AG04450 (cell line): ENCODE data around the gene KLHL30.

DNA sequence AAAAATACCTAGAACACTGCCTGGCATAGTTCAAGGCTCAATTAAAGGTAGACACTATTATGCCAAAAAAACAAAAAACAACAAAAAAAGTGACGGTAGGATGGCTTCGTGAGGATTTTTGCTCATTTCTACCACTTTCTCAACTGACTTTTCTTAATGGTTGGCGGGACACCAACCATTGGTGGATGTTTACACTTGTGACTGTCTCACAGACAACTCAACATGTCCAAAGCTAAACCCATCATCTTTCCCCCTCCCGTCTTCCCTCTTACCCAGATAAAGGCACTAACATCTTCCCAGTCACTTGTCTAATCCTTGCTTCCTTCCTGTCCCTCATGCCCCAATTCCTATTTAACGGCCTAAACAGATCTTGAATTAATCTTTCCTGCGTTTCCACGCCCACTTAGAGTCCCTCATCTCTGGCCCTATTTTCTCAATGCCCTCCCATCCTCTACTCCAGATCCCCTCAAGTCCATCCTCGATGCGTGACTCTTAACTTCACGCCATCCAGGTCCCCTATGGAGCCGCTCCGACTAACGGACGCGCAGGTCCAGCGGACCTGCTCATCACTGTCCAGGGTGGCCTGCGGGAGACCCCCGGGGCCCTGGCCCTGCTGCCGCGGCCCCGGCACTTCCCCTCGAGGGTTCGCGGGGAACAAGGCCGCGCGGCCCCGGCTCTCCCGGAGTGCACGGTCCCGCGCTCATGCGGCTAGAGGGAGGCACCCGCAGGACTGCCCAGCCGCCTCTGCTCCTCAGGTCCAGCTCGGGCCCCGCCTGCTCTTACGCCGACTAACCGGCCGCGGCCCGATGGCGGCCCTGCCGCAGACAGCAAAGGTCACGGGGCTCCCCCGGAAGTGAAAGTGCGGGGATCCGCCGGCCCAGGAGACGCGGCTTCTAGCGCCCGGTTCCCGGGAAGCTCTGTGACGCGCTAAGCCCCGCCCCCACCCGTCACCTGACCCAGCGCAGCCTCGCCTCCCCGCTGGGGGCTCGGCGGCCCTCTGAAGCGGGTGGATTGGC lies 578 bp upstream of the SCLY start:
- CAGE, long polyA plus RNA, result no peak
- RRBS, result 1% methylated on average over 25 of the region's 65 CpGs

DNA sequence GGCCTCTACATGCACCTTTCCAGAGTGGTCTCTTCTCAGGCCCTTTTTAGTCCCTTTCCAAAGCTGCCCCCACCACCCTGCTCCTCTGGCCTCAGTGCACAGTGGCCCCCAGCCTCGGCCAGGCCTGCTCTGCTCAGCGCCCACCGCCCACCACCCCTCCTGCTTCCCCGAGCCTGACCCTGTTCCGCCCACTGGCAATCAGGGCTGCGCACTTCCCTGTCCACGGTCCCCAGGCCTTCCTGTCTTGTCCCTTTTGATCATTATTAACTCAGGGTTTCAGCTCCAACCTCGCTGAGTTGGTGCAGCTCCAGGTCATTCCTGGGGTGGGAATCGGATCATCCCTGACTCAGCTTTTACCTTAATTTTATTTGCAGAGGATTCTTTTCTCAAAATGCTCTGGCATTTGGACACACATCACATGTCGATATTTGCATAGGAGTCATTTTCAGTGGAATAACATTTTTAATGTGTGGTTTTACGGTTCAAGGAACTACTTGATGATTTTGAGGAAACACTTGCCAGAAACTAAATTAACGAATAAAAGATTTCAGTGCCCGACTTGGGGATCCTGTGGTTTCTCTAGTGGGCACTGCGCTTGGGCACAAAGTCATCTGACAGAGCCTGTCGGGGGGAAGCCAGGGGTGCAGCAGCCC lies 1.2 kb upstream of the ESPNL start:
- CAGE, long polyA plus RNA, result no peak
- RRBS, result no CpG with 5 or more reads among the region's 15 CpGs

GRCh38 chr2:238138275-238138830 lies at the start of gene KLHL30:
KLHL30 (plus strand) TSS chr2:238138668.
- CAGE, long polyA plus RNA, result no peak
- RRBS, result no CpG with 5 or more reads among the region's 16 CpGs

- CAGE, long polyA plus RNA, result no peak
- RRBS, result no CpG with 5 or more reads among the region's 21 CpGs
These were observed 13.5 kb downstream of the ERFE start for GRCh38 chr2:238172264-238172759.

DNA sequence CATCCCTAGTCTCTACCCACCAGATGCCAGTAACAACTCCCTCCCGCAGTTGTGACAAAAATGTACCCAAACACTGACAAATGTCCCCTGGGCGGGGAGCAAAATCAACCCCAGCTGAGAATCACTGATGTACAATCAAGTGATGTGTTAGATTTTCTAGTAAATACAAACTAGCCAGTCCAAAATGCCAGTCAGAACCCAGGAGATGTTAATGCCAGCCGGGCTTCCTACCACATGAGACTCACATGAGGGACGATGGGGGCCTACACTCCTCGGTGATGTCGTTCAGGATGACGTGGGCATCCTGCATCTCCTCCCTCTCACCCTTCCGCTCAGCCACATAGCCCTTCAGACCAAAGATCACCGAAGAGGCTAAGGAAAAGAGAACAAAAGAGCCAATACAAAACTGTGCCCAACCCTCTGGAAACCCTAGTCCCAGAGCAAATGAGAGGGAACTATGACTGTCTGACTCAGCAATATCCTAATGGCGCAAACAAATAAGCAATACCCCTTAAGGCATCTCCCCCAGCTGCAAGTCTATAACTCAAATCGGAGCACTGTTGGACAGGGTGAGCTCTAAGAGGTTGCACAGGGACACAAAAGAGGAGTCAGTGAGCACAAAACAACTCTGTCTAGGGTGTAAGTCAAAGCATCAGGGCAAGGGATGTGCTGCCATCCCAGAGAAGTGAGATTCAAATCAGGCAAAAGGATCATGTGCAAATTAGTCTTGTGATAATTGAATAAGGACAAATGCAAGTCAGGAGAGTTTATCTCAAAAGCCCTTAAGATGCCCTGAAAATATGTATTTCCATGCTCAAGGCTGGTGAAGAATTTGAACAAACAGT lies 15.4 kb downstream of the ILKAP start:
- CAGE, long polyA plus RNA, result no peak
- RRBS, result no CpG with 5 or more reads among the region's 11 CpGs

DNA sequence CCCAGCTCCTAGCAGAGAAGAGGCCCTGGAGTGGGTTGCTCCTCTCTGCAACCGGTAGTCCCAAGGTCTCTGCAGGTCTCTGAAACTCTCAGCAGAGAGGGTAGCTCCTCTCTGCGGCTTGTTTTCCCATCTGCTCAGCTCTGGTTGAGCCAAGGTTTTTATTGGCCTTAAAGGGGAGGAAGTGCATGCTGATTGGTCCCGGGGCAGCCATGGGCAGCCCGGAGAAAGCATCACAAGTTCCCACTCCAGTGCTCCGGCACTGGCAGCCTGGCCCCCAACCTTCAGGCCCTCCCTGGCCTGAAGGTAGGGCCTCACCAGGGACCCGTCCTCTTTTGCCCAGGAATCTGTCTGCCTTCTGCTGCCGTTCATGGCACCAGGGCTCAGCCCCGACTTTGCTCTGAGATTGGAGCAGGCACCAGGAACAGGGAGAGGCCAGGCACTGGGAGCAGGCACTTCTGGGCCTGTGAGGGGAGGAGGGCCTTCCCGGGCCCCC lies 17.4 kb upstream of the ILKAP start:
- CAGE, long polyA plus RNA, result no peak
- RRBS, result 62% methylated on average over 1 of the region's 9 CpGs

DNA sequence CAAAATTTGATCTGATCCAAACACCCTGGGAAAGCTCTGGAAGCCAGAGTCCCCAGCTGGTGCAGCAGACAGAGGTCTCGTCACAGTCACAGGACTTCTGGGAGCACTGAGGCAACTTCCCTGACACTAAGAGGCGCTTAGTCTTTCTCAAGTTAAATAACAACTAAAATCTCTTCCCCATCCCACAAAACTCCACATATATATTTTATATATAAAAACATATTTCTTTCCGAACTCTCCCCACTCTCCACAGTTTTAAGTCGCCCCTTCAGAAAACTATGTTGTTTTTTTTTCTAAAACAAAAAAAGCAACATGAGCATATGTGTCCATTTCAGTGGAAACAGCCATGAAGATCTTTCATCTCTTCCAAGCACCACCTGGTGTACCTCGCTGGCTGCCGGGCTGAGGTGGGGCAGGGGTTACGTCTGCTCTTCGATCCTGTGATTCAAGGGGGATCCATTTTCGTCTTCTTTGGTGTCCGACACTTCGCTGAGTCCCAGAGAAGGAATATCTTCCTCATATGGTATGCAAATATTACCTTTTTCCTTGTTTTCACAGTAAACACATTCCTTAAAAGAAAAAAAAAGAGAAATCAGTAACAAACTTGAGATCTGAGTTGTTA lies 6.2 kb upstream of the HES6 start:
- CAGE, long polyA plus RNA, result no peak
- RRBS, result no CpG with 5 or more reads among the region's 11 CpGs

DNA sequence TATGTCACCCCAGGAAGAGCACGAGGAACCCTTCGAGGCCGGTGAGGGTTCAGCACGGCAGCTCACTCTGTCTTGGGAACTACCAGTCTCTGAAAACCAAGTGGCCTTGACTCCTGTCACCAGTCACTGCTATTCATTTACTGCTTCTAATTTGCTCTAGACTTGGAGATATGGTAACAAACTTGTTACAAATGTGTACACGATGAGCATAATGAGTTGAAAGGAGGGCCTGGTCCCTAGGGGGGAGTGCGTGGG lies 2.2 kb downstream of the PER2 start:
- CAGE, long polyA plus RNA, result no peak
- RRBS, result no CpG with 5 or more reads among the region's 6 CpGs

- CAGE, long polyA plus RNA, result no peak
- RRBS, result 100% methylated on average over 1 of the region's 8 CpGs
These were observed 1.7 kb upstream of the PER2 start for GRCh38 chr2:238290019-238290660.

- CAGE, long polyA plus RNA, result no peak
- RRBS, result no CpG with 5 or more reads among the region's 1 CpG
These were observed 28.3 kb downstream of the TRAF3IP1 start for GRCh38 chr2:238348573-238349028.

DNA sequence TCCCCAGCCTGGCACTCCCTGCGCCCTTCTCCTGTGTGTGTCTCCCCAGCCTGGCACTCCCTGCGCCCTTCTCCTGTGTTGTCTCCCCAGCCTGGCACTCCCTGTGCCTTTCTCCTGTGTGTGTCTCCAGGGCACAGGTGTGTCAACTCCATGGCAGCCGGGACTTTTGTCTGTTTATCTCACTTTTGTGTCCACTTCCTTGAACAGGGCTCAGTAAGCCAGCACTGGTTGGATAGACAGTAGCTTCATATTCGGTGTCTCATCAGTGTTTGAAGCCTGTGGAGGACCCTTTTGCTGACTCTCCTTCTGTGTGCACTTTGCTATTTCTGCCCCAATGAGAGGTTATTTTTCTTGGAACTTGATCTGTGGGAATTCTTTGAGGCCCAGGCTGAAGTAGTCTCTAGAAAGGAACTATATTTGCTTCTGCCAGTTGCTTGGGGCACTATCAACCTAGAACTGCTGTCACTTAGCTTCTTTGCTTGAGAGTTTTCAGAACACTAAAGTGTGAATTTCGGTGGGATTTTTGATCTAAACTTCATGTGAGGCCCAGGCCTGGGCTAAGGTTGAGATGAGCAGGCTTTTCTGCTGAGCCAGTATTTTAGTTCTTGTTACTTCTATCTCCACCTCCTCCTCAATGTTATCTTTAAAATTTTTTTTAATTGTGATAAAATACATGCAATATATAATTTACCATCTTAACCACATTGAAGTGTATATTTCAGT lies 8.3 kb upstream of the ASB1 start:
- CAGE, long polyA plus RNA, result no peak
- RRBS, result no CpG with 5 or more reads among the region's 5 CpGs

DNA sequence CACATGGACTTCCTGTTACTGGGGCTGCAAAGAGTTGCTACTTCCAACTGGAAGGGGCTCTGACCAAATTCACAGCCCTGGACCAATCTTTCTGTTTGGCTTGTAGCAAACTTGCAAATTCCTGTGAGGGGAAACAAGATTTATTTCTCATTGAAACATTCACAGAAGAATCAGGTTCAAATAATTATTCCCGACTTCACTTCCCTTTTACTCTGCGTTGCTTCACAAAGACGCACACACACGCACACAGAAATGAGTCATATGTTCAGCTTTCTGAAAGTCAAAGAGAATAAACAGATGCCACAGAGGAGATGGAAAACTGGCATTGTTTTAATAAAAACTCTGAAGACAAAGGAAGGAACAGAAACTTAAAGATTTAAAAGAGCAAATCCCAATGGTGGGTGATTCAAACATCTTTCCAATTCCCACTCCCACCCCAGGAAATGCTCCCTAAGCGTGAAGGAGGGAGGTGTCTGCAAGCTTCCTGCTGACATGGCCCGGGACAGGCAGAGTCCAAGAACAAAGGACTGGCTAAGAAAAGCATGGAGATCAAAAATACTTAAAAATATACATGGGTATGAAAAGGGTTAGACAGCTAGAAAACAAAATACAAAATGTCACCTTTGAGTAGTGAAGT lies 203.2 kb upstream of the TWIST2 start:
- CAGE, long polyA plus RNA, result no peak
- RRBS, result no CpG with 5 or more reads among the region's 6 CpGs

GRCh38 chr2:239120507-239121124 lies 272.7 kb downstream of the TWIST2 start:
- CAGE, long polyA plus RNA, result no peak
- RRBS, result no CpG with 5 or more reads among the region's 5 CpGs

- CAGE, long polyA plus RNA, result no peak
- RRBS, result no CpG with 5 or more reads among the region's 33 CpGs
These were observed 169.5 kb downstream of the HDAC4 start for GRCh38 chr2:239231162-239231884.

GRCh38 chr2:239232299-239233273 lies 168.2 kb downstream of the HDAC4 start:
- CAGE, long polyA plus RNA, result no peak
- RRBS, result no CpG with 5 or more reads among the region's 8 CpGs

DNA sequence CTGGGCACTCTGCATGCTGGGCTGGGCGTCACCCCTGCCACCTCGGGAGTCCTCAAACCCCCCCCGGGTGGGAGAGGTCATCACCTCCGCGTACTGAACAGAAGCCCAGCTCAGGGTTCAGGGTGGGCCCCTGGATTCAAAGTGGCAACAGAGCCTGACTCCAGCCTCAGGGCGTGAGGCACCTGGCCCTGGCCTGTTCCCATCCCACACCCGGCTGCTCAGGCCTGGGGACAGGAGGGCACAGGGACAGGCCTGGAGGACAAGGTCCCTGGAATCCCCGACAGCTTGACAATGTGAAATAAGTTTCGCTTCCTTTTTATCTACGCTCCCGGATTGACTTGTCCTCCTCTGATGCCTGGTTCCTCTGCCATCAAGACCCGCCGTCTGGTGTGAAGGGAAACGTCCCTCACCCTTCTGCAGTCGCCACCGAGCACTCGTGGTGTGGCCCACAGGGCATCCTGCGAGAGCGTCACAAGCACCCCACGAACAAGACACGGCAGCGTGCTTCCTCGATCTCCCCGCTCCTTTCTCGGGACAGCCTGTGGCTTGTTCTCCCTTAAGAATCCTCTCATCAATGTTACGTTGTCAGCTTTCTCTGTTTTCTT lies 97.7 kb downstream of the HDAC4 start:
- CAGE, long polyA plus RNA, result no peak
- RRBS, result 77% methylated on average over 3 of the region's 26 CpGs

- CAGE, long polyA plus RNA, result no peak
- RRBS, result no CpG with 5 or more reads among the region's 8 CpGs
These were observed 70.5 kb downstream of the HDAC4 start for GRCh38 chr2:239330294-239330652.

- CAGE, long polyA plus RNA, result no peak
- RRBS, result no CpG with 5 or more reads among the region's 13 CpGs
These were observed 55.0 kb downstream of the HDAC4 start for GRCh38 chr2:239345541-239346580.

DNA sequence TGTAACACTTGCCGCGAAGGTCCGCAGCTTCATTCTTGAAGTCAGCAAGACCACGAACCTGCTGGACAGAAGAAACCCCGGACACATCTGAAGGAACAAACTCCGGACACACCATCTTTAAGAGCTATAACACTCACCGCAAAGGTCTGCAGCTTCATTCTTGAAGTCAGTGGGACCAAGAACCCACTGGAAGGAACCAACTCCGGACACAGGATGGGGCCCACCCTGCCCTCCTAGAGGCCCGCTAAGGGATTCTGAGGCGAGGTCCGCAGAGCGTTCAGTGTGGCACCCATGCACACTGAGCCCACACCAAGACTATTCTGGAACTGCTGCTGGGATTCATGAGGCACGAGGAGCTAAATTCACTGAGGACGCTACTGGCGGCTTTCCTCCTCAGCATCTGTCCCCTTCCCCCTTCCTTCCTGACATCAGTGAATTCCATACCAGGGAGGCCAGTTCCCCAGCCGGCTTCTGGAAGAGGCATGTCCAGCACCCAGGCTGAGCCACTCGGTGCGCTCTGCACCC lies 11.4 kb downstream of the HDAC4 start:
- CAGE, long polyA plus RNA, result no peak
- RRBS, result 95% methylated on average over 3 of the region's 18 CpGs

DNA sequence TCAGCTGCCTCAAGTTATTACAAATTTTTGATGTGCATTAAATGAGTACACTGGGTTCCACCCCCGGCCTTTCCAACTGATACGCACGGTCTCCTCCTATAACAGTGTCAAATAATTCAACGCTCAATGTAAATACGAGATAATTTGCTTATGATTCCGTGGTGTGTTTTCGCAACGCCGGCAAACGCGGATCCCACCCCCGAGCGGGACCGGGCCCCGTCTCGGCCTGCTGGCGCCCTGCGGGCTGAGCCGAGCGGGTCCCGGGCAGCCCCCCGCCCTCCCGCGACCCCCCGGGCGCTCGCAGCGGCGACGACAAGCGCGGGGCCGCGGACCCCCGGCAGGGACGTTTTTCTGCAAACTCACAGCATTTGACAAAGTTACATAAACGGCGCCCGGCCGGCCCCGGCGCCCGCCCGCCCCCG lies 882 bp downstream of the HDAC4 start:
- CAGE, long polyA plus RNA, result no peak
- RRBS, result 1% methylated on average over 26 of the region's 45 CpGs